Panc1 (cell line): ENCODE measurements around a stretch of chr17.

DNA sequence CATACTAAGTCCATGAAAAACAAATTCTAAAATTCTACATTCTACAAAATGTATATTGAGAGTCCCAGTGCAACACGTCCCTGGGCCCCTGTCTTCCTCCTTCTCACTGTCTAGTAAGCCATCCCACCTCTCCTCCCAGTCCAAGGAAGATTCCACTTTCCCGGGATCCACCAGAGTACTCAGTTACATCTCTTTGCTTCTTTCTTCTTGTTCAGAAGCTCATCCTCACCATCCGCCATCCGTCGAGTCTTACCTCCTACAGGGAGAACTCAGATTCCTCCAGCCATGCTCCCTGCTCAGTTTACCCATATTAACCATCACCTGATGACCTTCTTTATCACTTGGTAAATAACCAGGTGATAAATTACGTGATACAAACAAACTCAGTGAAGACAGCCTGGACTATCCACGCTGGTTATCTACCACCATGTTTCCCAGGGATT lies 57.1 kb downstream of the CYTH1 start:
- RRBS, 2 experiments, result no CpG with 5 or more reads among the region's 7 CpGs

GRCh38 chr17:78738055-78738757 lies 43.9 kb downstream of the CYTH1 start:
- RRBS, 2 experiments, result no CpG with 5 or more reads among the region's 12 CpGs

- RRBS, 2 experiments, result no CpG with 5 or more reads among the region's 7 CpGs
Measured at GRCh38 chr17:78747777-78748647, 34.1 kb downstream of the CYTH1 start.

DNA sequence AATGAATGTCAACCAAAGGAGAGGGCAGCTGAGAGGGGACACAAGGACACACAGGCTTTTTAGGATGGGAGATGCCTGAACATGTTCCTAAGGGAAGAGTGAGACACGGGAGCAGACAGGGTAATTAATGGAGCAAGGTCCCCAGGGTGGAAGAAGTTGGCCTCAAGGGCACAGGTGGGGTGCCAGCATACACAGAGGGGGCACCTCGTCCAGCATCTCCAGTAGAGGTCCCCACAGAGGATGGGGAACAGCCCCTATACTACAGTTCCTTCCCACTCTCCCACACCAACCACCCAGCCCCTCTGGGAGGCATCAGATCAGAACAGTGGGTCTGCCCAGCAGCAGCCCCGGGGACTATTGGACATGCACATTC lies 10.1 kb upstream of the CYTH1 start:
- RRBS, 2 experiments, result 69 to 71% methylated on average over 1 of the region's 3 CpGs

GRCh38 chr17:78807115-78807787 lies 25.2 kb upstream of the CYTH1 start:
- RRBS, 2 experiments, result no CpG with 5 or more reads among the region's 18 CpGs

DNA sequence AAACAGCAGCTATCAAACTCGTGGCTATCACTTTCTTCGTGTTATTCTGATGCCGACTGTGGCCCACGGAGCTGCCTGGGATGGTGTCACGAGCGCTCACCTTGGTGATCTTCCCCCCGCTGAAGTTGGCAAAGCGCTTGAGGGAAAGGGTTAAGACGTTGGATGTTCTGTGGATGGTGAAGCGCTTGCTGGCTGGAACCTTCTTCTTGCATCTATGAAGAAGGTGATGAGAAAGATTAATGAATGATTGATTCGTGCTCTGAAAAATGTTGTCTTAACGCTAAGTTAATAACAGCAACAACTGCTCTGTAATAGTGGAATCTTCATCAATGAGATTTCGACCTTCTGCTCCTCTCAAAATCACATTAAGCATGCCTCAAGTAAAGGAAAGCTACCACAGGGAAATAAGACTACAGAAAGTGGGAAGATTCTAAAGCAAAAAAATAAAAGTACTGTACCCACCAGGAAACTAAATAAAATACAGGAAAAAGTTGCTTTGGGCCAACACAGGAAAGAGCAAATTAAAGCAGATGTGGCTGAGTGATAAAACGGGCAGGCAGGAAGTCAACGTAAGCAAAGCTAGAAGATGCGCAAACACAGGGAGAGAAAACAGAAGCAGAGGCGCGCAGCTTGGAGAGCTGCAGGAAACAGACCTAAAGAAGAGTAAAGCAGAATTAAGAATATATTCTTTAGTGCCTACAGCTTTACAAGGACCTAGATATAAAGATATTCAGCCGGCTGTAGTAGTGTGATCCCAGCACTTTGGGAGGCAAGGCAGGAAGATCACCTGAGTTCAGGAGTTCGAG lies 21.8 kb downstream of the USP36 start:
- RRBS, 2 experiments, result no CpG with 5 or more reads among the region's 20 CpGs

- RRBS, 2 experiments, result no CpG with 5 or more reads among the region's 3 CpGs
Measured at GRCh38 chr17:78837506-78838004, 3.1 kb downstream of the USP36 start.

DNA sequence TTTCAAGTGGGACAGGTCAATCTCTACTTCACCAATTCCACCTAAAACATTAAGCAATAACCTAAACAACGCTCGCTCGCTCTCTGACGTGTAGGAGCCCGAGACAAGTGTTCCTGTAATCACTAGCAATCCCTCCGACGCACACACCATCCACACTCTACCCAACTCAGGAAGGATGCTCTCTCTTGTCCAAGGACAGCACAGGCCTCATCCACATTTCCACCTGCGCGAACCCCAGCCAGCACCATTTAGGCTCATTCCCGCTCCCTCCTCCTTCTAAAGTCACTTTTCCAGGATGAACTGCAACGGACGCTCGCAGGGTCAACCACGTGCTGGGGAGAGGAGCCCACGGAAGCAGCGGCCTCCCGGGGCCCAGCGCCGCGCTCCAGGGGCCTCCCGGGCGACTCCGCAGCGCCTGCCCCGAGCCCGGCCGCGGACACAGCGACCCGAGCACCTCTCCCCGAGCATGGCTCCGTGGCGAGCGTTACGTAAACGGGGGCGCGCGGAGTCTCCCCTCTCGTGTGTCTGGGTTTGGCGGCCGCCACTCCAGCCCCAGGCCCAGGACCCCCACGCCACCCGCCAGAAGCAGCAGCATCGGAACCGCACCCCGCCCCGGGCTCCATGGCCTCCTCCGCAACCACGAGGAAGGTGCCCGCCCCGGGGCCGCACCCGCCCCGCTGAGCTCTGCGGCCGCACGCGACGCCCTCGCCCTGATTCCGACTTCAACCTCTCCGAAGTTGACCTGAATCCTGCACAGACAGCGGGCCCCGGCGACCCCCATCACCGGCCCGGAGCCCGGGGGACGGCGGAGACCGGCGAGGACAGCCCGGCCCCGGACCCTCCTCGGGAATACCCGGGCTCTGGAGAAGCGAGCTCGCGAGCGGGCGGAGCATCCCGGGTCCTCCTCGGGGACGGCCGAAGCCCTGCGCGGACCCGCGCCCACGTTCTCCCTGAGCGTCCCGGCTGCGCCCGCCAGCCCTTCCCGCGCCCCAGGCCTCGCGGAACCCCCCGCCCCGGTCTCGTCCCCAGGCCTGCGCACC lies 621 bp downstream of the USP36 start:
- RRBS, 2 experiments, result 1 to 5% methylated on average over 32 to 39 of the region's 103 CpGs

DNA sequence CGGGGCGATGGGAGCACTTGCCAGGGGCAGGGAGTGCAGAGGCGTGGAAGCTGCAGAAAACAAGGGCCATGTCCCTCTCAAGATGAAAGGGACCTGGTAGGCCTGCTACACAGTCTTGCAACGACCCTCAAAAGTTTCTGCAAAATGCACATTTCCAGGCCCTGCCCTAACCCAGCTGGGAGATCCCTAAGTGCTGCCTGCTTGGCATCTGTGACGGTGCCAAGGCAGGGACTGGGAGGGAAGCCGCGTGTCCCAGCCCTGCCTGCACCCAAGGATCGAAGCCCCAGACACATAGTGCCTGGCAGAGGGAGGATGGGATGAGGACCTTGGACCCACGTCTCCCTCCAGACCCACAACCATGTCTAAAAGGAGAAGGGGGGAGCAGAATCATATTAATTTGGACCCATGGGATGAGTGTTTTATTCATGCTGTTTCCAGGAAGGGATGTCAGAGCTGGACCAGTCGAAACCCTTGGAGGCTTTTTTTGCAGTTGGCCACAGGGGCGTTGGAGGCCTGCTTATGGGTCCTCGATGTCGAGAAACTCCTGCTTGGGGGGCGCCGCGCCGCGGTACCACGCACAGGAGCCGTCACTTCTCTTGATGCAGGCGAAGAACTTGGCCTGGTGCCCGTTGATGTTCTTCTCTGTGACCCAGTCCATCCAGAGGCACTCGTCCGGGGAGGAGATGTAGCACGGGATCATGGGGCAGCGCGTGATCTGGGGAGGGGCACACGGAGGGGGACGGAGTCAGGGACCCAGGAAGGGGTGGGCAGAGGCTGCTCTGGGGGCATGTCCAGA lies 14.7 kb upstream of the USP36 start:
- RRBS, 2 experiments, result 85% methylated on average over 3 of the region's 29 CpGs; no CpG with 5 or more reads in 1 of the 2 experiments

DNA sequence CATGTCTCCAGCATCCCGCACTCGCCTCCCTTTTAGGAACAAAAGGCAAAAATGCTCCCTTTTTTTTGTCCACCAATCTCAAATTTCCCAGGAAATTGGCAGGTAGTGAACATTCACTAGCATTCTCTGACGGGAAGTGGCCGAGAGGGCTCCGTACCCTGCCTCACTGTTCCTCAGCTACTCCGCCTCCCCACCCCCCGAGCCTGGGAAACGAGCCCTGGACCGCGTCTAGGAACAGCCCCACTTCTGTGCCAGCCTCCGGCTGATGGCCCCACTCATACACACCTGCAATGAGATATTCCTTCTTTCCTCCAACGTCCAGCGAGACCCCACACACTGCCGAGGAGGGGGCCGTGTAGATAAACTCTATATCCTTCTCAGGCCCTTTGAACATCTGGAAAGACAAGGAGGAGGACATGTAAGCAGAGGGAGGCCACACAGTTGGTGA lies 30.0 kb upstream of the USP36 start:
- RRBS, 2 experiments, result no CpG with 5 or more reads among the region's 15 CpGs

- RRBS, 2 experiments, result no CpG with 5 or more reads among the region's 17 CpGs
Measured at GRCh38 chr17:78986499-78987396, 7.0 kb upstream of the LGALS3BP start.

- RRBS, 2 experiments, result no CpG with 5 or more reads among the region's 11 CpGs
Measured at GRCh38 chr17:79073373-79074083, 1.1 kb upstream of the ENGASE start.

GRCh38 chr17:79470196-79470431 lies 140.7 kb downstream of the RBFOX3 start:
- RRBS, 2 experiments, result no CpG with 5 or more reads among the region's 6 CpGs

- RRBS, 2 experiments, result no CpG with 5 or more reads among the region's 64 CpGs
Measured at GRCh38 chr17:79793034-79794182, 3.5 kb downstream of the CBX8 start.

DNA sequence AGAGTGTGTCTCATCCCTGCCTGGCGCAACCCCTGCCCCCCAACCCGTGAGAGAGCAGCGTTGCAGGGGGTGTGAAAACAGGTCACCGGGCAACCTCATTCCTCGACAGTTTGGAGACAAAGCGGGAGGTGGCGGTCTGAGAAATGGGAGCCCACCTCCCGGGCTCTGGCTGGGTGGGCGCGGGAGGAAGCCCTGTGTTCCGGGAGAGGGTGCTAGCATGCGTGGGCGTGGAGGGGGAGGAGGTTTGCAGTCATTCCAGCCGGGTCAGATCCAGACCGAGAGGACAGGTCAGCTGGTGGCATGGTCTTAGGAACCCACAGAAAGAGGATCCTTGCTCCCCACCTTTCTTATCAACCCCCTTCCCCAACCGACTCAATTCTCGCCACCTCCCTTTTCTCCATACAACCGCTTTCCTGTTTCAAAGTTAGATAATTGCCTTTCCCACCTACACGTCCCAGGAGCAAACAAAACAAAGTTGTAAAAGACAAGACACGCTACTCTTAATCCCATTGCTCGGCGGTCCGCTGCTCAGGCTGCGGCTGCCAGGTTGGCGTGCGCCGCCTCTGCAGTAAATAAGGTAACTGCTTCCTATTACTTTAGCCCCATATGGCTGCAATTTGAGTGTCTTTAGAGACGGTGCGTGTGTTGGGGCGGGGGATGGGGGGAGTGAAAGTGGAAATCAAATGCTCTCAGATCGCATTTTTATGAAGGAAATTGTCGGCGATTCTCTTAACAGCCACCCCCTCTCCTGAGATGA lies 3.4 kb upstream of the CBX8 start:
- RRBS, 2 experiments, result 19 to 27% methylated on average over 10 of the region's 33 CpGs

DNA sequence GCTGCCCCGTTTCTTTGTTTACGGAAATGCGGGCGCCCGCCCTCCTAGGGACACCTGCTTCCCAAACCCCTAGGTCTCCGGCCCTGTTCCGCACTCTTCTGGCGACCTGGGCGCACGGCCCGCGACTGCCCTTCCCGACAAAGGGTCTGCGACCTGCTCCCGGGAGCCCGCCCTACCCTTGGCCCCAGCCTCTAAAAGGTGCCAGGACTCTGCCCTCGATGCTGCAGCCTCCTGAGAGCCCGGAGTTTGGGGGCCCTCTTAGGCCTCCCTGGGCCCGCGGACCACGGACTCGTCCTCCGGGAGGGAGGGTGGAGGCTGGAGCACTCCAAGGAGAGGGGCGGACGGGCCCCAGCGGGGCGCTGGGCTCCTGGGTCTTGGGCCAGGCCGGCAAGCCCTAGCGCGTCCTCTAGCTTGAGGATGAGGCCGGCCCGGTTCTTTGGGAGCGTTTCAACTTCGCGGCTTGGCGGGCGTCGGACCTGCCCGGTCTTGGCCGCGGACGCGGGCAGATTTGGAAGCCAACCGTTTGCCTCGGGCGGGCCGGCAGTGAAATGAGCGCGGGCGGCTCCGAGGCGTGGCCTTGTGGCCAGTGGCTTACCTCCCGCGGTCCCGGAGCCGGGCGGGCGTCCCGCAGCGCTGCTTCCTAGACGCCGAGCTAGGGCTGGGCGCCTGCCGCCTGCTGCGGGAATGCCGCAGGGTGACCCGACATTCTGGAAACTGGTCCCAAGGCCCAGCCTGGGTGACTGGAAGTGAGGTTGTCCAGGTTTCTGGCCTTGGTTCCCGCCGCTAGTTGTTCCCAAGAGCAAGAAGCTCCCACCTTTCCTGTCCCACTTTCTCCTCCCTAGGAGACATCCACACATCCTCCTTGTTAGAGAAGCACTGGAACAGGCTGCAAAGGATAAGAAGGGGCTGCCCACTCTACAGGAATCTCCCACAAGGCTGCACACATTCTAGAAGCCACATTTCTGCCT lies 4.2 kb upstream of the CBX8 start:
- RRBS, 2 experiments, result 23 to 26% methylated on average over 44 to 45 of the region's 69 CpGs

DNA sequence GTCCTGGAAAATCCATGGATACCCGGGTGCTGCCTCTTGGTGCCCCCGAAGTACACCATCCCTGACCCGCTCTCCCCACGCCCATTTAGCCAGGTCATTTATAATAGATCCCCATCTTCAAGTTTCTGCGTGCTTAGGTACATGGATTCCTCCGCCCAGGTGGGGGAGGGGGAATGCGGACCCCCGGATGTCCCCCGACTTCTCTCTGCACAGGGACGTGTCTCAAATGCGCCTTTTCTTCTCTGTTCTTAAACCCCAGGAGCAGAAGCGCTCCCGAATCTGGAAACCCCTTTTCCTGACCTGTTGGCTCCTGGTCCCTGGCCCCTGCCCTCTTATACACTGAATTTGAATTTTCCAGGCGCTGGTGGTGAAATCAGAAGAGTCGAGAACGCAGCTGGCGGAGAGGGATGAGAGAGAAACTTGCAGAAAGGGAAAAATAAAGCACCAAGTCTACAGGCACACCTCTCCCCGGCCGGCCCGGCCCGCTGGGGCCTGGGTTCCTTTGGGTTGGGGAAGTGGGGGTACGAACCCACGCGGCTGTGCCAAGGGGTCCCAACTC lies 15.2 kb upstream of the CBX8 start:
- RRBS, 2 experiments, result 25 to 50% methylated on average over 5 of the region's 24 CpGs

GRCh38 chr17:79819464-79819805 lies 19.8 kb downstream of the CBX4 start:
- RRBS, 2 experiments, result no CpG with 5 or more reads among the region's 7 CpGs

- RRBS, 2 experiments, result no CpG with 5 or more reads among the region's 6 CpGs
Measured at GRCh38 chr17:79819806-79820216, 19.4 kb downstream of the CBX4 start.

- RRBS, 2 experiments, result no CpG with 5 or more reads among the region's 9 CpGs
Measured at GRCh38 chr17:79837884-79838120, 1.4 kb downstream of the CBX4 start.